ENCODE measurements around the genes CRISP3 and GSTA1.

DNA sequence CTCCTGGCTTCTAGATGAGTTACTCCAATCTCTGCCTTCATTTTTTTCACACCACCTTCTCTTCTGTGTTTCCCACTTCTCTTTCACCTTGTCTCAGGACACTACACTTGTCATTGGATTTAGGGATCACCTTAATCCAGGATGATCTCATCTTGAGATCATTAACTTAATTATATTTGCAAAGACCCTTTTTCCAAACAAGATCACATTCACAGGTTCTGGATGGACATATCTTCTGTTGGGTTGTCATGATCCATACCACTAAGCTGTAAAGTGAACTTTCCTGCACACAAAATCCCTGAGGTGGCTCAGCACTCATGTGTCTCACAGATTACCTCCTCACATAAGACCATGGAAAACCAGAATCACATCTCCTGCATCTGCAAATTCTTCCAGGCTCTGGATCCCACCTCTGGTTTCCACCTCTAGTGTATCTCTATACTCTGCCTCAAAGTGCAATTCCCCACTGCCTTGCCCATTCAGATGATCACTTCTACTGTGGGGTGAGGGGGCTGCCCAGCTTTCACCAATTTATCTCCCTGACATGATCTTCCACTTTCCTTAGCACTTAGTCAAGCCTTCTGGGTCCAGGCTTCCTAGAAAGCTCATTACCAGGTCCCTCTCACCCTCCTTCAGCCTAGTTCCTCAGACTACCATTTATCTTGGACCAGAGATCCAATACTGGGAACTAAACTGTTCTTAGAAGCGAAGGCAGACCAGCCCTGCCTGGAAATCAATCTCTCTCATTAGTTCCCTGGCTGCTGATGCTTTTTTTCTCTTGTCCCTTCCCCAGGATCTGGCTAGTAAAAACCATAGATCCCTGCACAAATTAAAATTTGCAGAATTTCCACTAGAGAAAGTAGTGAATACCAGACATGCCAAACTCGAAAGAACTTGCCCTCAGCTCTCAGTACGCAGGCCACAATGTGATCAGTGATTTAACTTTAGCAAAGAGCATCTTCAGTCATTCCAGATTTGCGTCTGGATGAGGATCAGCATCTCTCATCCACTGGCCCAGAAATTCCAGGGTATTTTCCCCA lies 91.3 kb downstream of the RCAN2 start:
- PRO-cap = no peak

DNA sequence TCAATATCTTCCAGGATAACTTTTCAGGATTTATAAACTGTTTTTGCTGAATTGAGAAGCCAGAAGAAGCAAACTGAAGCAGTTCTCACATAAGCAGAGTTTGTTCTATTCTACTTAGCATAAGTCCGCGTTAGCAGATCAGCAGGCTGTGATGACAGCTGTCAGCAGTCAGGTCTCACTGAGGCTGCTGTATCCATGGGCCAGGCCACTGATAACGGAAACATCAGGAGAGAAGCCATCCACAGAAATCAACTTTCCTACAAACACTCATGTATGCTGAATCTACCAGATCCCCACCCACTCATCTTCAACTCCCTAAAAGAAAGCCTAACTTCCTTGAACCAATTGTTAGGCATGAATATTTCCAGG lies 6.8 kb downstream of the RCAN2 start:
- PRO-cap = no peak

DNA sequence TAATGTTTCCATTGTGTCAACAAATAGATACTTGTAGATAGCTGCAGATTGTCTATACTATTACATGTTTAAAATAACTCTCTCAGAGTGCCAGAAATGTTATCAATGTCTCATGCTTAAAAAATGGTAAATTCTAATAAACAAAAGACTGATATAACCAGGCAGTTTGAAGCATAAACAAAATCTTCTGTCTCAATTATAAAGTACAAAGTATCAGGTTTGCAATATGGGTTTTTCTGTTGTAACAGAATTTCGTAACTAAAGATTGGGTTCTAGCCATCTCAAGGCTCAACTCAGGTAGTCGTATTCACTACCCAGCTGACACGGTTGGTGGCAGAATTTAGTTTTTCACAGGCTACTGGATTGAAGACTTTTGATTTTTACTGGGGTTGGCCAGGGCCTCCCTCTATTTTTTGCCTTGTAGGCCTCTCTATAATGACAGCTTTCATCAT lies 3.8 kb downstream of the CYP39A1 start:
- PRO-cap = no peak

- PRO-cap = no peak
Measured at GRCh38 chr6:46730814-46731440, 4.2 kb downstream of the PLA2G7 start.

- PRO-cap = no peak
Measured at GRCh38 chr6:47477165-47477323, 545 bp upstream of the CD2AP start.

DNA sequence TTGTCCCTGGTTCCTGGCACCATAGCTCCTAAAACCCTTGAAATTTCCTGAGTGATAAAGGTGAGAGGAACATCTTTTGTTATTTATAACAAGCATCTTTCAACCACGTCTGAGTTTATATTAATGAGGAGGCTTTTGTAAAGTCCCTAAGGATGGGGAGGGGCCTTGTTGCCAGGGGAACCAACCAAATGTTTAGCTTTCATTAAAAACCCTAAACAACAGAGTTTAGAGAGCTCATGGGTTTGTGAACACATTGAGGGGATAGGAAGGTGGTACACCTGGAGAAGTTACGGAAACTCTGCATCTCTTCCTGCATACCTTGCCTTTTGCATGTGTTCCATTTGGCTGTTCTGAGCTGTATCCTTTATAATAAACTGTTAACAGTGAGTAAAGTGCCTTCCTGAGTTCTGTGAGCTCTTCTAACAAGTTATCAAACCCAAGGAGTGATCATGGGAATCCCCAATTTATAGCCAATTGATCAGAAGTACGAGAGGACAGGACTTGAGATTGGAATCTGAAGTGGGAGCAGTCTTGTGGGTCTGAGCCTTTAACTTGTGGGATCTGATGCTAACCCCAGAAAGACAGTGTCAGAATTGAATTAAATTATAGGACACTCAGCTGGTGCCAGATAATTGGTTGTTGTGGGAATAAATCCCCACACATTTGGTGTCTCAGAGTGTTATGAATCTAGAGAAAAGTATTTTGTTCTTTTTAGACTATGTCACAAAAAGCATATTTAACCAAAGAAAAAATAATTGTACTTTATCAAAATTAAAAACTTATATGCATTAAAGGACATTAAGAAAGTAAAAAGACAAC lies 105.7 kb upstream of the ADGRF4 start:
- PRO-cap = no peak

GRCh38 chr6:48111647-48111976 lies 615 bp upstream of the PTCHD4 start:
- PRO-cap = no peak

- PRO-cap = no peak
Measured at GRCh38 chr6:49550007-49550245, 542 bp upstream of the C6orf141 start.

DNA sequence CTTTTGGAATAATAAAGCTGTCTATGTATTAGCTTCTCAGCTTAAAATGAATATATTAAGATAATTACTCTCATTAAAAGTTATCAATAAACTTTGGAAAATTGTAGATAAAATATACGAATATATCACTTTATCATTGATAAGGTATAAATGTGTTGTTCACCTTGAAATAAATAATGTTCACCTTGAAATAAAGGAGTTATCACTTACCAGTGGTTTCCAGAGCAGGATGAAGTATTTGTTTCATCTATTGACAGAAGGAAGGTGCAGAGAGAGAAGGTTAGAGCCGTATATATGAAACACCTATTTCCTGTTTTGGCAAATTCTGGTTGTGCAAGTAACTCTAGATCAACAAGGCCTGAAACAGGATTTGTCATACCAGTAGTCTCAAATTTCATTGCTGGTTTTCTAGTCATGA lies at the start of gene CRISP3:
CRISP3 (minus strand) TSS at position 268 of the 418 bp plus-strand sequence.
- PRO-cap = no peak

GRCh38 chr6:51049885-51050707 lies 231.4 kb downstream of the TFAP2B start:
- PRO-cap = no peak

DNA sequence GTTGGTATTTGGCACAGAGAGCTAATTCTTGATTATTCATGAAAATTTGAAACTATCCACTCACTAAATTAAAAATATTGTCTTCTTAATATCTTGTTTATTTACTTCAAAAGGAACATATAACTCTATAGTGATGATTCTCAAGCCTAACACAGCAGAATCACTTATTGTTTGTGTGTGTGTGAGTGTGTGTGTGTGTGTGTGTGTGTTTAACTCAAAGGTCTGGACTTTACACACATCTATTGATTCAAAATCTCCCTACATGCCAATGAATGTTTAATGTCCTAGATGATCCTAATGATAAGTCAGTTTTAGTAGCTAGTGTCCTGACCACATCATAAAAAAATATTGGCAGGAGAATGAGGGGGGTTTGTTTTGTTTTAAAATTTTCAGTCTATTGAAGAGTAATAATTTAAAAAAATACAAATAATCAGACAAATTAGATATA lies 349.8 kb downstream of the PKHD1 start:
- PRO-cap = no peak

DNA sequence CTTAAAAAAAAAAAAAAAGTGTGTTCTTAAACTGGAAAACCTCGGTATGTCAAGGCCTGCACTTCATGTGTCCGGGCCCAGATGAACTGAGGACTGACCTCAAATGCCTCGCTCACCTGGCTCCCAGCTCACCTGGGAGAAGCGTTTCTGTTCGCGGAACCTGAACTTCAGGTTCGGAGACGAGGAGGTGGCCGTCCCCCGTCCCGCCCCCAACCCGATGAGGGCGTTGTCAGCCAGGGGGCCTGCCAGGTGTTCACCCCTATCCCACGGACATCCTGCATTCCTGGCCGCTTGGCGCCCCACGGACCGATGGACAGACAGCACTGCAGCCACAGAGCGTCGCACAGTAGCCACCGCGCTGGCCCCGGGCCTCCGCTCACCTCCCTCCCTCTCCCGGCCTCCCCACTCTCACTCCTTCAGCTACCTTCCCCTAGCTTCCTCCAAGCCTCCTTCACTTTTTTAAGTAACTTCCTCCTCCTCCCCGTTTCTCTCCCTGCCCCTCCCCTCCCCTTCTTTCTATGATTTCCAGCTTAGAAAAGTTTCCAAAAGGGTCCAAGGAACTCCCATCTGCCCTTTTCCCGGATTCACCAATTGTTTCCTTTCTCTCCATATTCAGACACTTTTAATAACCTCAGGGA lies 22.6 kb upstream of the MCM3 start:
- PRO-cap = no peak

- PRO-cap = no peak
Measured at GRCh38 chr6:52497399-52498353, 77.5 kb downstream of the EFHC1 start.

GRCh38 chr6:52499599-52500578 lies 77.0 kb downstream of the TRAM2 start:
- PRO-cap = no peak

GRCh38 chr6:52579071-52579618 lies 2.3 kb upstream of the TRAM2 start:
- PRO-cap = no peak

DNA sequence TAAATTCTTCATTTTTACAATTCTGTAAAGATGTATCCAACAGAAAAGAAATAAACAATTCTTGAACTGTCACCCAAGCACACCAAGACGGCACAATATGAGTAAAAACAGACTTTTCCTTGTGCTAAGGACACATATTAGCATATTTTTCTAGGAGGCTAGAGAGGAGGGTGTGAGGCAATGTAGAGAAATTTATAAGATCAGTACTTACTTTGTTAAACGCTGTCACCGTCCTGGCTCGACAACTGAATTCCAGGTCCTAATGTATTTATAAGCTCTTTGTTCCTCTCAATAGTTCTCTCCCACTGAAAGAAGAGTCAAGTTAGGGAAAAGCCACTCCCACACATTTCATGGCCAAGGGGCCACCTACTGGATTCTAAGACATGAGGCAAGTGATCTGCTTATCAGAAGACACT lies at the start of gene GSTA1:
GSTA1 (minus strand) TSS at position 243 of the 416 bp plus-strand sequence.
- PRO-cap = no peak

DNA sequence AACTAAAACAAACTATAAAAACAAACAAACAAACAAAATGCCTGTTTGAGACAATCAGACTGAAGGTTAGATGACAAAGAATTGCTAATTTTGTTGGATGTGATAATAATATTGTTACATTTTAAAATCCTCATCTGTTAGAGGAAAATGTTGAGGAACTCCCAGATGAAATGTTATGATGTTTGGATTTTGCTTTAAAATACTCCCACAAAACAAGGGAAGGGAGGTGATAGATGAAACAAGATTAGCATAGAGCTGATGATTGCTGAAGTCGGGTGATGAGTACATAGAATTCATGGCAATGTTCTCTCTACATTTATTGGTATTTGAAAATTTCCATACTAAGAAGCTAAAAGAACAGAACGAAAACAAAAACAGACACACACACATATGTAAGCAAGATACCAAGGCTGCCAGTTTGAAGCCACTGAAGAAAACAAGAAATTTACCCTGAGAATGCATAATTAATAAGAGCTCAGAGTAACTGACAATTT lies 1.6 kb downstream of the GSTA4 start:
- PRO-cap = no peak

DNA sequence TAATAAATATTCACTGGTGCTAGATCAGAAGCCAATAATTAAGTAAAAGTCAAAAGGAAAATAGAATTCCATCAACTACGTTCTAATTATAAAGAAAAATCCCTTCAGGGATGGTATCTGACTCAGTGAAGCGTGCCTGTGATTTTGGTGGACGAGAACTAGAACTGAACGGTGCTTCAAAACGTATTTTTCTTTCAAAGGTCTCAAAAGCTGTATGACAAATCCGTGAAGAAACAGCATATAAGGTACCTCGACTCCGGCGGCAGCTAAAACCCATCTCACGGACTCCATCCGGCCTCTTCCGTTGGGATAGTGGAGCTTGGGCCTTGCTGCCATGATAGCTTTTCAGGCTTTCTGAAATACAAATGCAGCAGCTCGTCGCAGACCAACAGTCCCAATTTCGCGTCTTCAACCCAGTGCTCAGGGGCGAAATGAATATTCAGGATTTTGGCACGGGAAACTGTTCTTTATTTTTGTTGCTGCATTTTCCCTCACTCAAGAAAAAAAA lies 1.1 kb downstream of the GSTA4 start:
- PRO-cap = no peak

DNA sequence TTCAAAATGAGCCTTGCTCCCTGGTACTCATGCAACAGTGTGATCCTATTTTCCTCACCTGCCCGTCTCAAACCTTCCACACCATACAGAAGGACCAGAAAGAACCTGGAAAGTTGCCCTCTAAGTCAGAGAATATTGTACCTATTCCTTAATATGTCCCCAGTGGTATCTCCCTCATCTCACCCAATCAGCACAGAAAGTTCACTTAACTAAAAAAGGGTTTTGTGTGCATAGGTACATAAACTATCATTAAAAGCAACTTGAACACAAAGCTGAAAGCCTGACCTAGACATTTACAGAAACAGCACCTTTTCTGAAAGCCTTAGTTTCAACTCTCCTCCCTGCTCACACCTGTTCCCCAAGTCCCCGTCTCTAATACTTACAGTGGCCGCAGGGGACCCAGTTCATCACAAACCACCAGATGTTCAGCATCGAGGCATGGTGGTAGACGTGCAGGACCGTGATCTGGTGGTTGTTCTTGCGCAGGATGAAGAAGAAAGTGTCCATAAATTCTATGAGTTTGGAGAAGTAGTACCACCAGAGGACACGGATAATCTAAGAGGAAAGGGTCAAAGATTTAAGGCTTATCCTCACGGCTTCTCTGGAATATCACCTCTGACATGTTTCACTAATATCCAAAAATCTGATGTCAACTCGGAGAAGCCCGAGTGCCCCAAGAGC lies 73.9 kb downstream of the ELOVL5 start:
- PRO-cap = no peak

DNA sequence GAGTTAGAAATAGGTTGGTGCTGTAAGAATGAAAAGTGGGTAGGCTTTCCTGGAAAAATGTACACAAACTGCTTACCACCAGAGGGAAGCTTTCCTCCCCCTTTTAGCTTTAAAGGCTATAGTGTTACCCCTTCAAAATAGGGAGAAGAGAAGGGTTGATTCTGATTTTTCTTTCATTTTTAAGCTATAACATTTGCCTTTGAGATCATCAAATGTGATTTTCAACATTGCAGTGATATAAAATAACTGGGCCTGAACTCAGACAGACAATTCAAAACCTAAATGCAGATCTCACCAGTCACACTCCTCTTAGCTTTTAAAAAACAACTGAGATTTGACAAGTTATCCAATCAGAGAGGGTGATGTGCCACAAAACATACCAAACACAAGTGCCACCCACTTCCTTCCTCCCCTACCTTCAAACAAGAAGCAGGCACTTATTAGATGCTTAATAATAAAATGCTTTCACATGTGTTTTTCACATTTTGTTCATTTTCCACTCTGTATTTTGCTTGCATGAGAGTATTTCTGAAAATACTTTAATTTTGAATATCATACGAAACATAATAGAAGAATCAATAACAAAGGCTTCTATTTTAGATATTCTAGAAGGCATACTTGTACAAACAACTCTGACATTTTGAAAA lies 57.7 kb downstream of the ELOVL5 start:
- PRO-cap = no peak